ENCODE data around the genes FILIP1 and BCKDHB.

GRCh38 chr6:75075869-75076535 is 129.9 kb downstream of the COL12A1 start:
- PRO-cap, 6 experiments = no peak in any of the 6 experiments
- RAMPAGE, long total RNA, 2 experiments = no peak in any of the 2 experiments
- RRBS = no CpG with 5 or more reads among the region's 9 CpGs

GRCh38 chr6:75143209-75143599 is 62.6 kb downstream of the COL12A1 start:
- PRO-cap, 6 experiments = no peak in any of the 6 experiments
- RAMPAGE, long total RNA, 2 experiments = no peak in any of the 2 experiments
- RRBS = no CpG with 5 or more reads among the region's 3 CpGs

DNA sequence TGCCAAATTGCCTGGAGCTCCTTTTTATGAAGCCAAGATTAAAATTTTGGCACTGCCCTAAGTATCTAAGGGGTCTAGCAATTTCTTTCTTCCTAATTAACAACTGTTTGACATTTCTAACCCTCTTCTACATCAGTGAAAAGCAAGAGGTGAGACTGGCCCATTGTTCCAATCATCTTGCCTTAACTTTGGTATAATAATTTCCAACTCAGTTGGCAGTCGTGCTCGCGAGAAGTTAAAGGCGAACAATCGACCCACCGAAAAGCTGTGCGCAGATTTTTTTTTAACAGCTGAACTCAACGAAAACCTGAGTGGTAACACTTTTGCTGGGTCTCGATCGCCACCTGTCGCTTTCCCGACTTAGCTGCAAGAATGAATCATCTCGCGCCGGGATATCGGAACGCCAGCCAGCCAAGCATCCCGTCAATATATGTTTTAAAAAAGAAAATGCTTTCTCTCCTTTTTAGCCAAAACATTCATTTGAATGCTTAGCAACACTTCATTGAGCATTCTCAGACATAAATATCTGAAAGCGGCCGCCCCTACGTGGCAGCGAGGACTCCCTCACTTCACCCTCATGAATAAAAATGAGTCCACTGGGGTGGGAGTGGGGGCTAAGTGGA is 1.7 kb downstream of the COL12A1 start:
- PRO-cap, 6 experiments = peak in 1 of 6 experiments; most common plus-strand start position 380 of the sequence (in 1); most common minus-strand start position 298 of the sequence (in 1)
- RAMPAGE, long total RNA, 2 experiments = no peak in any of the 2 experiments
- RRBS = no CpG with 5 or more reads among the region's 22 CpGs

DNA sequence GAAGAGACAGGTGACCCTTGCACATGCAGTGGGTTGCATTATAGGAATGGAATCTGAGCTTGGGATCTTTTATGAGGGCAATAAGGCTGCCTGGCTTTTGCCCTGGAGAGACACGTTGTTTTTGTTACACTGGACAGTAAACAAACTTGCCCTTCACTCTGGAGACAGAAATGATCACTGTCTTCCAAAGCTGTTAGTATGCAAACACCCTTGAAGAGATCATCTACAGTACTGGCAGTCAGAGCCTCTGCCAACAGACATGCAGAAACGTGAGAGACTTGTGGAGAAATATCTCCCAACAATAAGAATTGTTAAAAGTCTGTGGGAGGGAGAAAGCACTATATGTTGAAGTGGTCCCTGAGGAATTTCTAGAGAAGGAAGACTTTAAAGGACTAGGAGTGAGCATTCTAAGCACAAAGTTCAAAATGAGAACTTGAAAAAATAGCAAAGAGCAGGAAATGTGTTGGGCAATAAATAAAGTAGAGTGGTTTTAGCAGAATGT is 6.2 kb upstream of the COL12A1 start:
- PRO-cap, 6 experiments = no peak in any of the 6 experiments
- RAMPAGE, long total RNA, 2 experiments = no peak in any of the 2 experiments
- RRBS = no CpG with 5 or more reads among the region's 2 CpGs

- PRO-cap, 6 experiments = no peak in any of the 6 experiments
- RAMPAGE, long total RNA, 2 experiments = no peak in any of the 2 experiments
- RRBS = no CpG with 5 or more reads among the region's 7 CpGs
Observed at GRCh38 chr6:75253562-75254634, 10.3 kb upstream of the COX7A2 start.

- PRO-cap, 6 experiments = no peak in any of the 6 experiments
- RAMPAGE, long total RNA, 2 experiments = no peak in any of the 2 experiments
- RRBS = 15% methylated on average over 3 of the region's 7 CpGs
Observed at GRCh38 chr6:75349049-75349573, 64.5 kb upstream of the TMEM30A start.

DNA sequence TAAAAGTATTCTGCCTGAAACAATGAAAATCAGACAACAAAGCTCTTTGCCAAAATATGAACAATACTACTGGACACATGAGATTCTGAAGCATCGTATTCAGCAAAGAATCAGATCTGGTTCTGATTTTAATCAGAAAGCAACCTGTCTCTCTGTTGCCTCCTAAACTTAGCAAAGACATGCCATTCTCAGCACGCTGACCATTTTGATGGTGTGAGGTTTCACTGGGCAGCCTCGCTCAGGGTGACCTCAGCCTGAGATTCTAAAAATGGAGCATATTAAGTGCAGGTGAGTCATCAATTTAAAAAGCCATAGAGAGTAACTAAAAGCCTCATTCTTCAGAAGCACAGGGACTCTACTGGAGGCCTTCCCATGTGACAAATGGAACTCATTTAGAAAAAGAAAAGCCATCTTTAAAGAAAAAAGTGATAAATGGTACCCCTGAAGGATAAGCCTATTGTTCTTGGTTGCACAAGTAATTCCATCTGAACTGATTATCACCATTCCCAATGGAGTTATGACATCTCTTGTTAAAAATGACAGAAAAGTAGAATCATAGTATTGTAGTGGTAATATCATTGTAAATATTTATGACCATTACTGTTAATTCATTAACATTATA is 91.3 kb downstream of the FILIP1 start:
- PRO-cap, 6 experiments = peak in 2 of 6 experiments; most common plus-strand start position 334 of the sequence (in 2); most common minus-strand start position 165 of the sequence (in 1)
- RAMPAGE, long total RNA, 2 experiments = no peak in any of the 2 experiments
- RRBS = no CpG with 5 or more reads among the region's 3 CpGs

- PRO-cap, 6 experiments = peak in 6 of 6 experiments; most common plus-strand start chr6:75493892 (in 3); most common minus-strand start chr6:75493780 (in 5)
- RAMPAGE, long total RNA, 2 experiments = start-site peak on the plus strand in 1 of 2 experiments, at chr6:75493888-75493918 at its widest, 39 reads per replicate; start-site peak on the minus strand in 2 of 2 experiments, at chr6:75493503-75493783 at its widest, 61 to 1,209 reads per replicate
- RRBS = 2% methylated on average over 4 of the region's 12 CpGs
Observed at GRCh38 chr6:75493200-75494281, at the start of gene FILIP1. FILIP1 (minus strand) TSS chr6:75493800.

DNA sequence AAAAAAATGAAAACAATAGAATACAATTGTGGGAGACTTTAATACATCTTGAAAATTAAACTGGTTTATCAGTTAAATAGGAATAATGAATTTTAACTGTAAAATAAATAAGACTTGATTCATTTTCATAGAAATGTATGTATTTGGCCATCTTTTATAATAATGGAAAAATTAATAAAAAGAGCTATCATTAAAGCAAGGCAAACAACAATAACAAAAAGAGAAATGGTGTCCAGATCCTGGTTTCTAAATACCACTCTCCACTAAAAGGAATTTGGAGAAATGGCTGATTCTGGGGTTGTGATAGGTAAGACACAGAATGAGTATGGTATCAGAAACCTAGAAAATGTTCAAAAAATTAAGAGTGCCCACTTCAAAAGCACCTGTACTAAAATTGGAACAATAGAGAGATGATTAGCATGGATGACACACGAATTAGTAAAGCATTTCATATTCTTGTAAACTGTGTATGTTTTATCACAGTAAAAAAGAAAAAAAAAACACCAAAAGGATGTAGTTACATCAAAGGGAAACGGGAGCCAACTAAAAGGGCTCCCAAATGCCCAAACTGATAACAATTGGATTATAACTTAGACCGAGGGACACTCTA is 42.1 kb downstream of the SENP6 start:
- PRO-cap, 6 experiments = no peak in any of the 6 experiments
- RAMPAGE, long total RNA, 2 experiments = no peak in any of the 2 experiments
- RRBS = no CpG with 5 or more reads among the region's 3 CpGs

GRCh38 chr6:76776955-76777532 is 686.2 kb downstream of the HTR1B start:
- PRO-cap, 6 experiments = no peak in any of the 6 experiments
- RAMPAGE, long total RNA, 2 experiments = no peak in any of the 2 experiments

DNA sequence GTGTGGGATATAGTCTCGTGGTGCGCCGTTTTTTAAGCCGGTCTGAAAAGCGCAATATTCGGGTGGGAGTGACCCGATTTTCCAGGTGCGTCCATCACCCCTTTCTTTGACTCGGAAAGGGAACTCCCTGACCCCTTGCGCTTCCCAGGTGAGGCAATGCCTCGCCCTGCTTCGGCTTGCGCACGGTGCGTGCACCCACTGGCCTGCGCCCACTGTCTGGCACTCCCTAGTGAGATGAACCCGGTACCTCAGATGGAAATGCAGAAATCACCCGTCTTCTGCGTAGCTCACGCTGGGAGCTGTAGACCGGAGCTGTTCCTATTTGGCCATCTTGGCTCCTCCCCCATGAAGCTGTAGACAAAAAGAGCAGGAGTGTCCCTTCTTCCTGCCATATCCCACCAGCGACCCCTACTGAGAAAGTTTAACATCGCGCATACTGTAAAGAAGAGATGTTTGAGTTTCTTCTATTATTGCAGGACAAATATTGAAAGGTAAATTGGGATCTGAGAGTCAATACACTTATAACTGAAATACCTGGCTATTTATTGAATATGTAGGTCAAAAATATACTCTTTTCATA is 586.5 kb downstream of the HTR1B start:
- PRO-cap, 6 experiments = no peak in any of the 6 experiments
- RAMPAGE, long total RNA, 2 experiments = no peak in any of the 2 experiments
- RRBS = no CpG with 5 or more reads among the region's 24 CpGs

DNA sequence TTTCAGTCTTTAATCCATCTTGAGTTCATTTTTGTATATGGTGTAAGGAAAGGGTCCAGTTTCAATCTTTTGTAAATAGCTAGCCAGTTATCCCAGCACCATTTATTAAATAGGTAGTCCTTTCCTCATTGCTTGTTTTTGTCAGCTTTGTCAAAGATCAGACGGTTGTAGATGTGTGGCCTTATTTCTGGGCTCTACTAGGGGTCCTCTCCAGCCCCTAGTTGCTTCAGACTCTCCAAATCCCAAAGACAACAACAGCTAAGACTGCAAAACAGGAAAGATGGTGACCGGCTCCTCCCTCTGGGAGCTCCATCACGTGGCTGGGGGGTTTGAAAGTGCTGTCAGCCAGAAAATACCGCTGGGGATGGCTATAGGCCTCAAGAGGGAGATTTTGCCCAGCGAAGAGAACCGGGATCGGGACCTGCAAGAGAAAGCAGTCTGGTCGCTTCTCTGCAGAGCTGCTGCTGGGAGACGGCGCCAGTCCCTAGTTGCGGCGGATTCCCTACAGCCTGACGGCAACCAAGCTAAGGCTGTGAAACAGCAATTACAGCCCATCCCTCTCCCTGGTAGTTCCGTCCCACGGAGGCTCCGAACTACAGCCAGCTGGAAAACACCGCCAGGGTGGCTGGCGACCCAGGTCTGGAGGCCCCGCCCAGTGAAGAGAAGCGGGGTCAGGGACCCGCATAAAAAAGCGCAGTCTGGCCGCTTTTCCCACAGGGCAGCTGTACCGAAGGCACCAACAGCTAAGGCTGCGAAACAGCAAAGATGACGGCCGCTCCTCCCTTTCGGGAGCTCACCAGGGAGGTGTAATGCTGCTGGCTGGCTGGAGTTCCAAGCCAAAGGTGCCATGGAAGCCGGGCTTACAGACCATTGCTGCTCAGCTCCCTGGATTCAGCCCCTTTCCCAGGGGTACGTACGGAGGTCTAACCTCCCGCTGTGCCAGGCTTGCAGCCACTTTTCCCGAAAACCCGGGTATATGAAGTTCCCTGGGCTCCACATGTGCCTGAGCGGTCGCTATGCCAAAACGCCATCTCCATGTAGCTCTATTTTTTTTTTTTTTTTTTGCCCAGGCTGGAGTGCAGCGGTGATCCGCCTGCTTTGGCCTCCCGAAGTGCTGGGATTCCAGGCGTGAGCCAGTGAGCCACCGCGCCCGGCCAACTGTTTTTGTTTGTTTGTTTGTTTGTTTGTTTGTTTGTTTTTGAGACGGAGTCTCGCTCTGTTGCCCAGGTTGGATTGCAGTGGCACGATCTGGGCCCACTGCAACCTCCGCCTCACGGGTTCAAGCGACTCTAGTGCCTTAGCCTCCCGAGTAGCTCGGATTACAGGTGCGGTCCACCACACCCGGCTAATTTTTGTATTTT is 238.0 kb upstream of the IRAK1BP1 start:
- PRO-cap, 6 experiments = no peak in any of the 6 experiments
- RAMPAGE, long total RNA, 2 experiments = no peak in any of the 2 experiments
- RRBS = 29% methylated on average over 5 of the region's 54 CpGs

DNA sequence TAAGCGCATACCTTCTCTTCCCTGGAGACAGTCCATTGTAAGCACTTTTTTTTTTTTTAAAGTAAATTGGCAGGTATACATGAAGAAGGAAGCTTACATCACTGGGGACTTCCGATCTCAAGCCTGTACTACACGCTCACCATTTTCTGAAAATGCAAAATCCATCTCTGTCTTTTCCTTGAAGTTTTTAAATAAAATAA is 92.9 kb upstream of the PHIP start:
- PRO-cap, 6 experiments = no peak in any of the 6 experiments
- RAMPAGE, long total RNA, 2 experiments = no peak in any of the 2 experiments
- RRBS = no CpG with 5 or more reads among the region's 3 CpGs

GRCh38 chr6:79538350-79539016 is 1.3 kb upstream of the LCA5 start:
- PRO-cap, 6 experiments = no peak in any of the 6 experiments
- RAMPAGE, long total RNA, 2 experiments = no peak in any of the 2 experiments
- RRBS = no CpG with 5 or more reads among the region's 11 CpGs

- PRO-cap, 6 experiments = peak in 6 of 6 experiments; most common plus-strand start chr6:80106671 (in 5); most common minus-strand start chr6:80106395 (in 2)
- RAMPAGE, long total RNA, 2 experiments = start-site peak on the plus strand in 2 of 2 experiments, at chr6:80106670-80106690 at its widest, 838 to 993 reads per replicate
- RRBS = 2% methylated on average over 16 of the region's 62 CpGs
Observed at GRCh38 chr6:80106230-80107505, at the start of gene BCKDHB. BCKDHB (plus strand) TSS chr6:80106671.

- PRO-cap, 6 experiments = peak in 1 of 6 experiments; most common plus-strand start chr6:81487729 (in 1)
- RAMPAGE, long total RNA, 2 experiments = no peak in any of the 2 experiments
- RRBS = no CpG with 5 or more reads among the region's 2 CpGs
Observed at GRCh38 chr6:81487317-81487862, 265.1 kb downstream of the TENT5A start.

- PRO-cap, 6 experiments = peak in 6 of 6 experiments; most common plus-strand start chr6:81749968 (in 3); most common minus-strand start chr6:81749682 (in 1)
- RAMPAGE, long total RNA, 2 experiments = no peak in any of the 2 experiments
- RRBS = no CpG with 5 or more reads among the region's 9 CpGs
Observed at GRCh38 chr6:81749600-81750283, 2.7 kb downstream of the TENT5A start.

DNA sequence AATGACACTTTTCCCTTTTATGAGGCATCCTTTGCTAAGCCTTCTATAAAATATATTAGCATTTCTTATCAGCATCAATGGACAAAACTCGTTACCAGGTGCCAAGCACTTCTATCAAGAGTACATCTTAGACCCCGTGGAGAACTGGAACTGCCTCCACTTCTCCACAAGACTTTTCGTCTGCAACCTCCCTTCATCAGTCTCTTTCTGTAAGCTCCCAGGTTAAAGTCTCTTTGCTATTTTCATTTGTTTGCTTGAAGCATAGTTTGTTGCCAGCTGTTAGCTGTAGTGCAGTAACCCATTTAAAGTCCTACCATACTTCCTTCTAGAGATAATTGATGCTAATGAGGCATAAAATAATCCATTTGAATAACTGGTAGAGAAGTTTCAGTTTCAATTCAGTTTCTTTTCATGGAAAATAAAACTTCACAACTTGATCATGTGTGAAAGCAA is 68.3 kb upstream of the TENT5A start:
- PRO-cap, 6 experiments = no peak in any of the 6 experiments
- RAMPAGE, long total RNA, 2 experiments = no peak in any of the 2 experiments
- RRBS = no CpG with 5 or more reads among the region's 3 CpGs

DNA sequence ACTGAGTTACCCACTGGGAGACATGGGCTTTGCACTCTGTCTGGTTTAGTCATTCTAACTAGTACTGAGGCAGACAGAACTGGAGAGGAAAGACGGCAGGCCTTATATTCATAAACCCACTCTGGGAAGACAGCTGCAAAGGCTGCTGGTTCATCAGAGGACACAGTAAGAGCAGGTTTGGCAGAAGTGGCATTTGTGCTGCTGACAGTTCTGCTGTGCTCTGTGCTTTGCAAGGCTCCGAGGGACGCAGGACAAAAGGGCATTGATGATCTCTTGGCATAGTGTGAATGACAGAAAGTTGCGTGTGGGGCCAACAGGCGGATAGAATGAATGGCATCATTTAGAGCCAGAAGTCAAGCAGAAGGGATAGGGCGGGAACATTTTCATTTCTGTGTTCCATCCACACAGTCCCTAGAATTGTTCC is 142.4 kb upstream of the TENT5A start:
- PRO-cap, 6 experiments = peak in 4 of 6 experiments; most common plus-strand start position 193 of the sequence (in 2); most common minus-strand start position 66 of the sequence (in 1)
- RAMPAGE, long total RNA, 2 experiments = no peak in any of the 2 experiments
- RRBS = no CpG with 5 or more reads among the region's 6 CpGs

DNA sequence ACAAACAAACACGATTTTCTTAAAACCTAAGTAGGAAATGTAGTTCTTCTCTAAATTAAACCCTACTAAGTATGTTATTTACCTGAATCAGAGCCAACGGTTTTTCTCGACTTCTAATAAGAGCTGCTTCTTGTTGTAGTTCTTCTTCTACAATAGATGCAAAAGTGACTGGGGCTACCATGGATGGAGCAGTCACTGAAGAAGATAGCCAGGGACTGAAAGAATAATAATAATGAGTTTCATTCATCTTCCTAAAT is 75.3 kb downstream of the IBTK start:
- PRO-cap, 6 experiments = no peak in any of the 6 experiments
- RAMPAGE, long total RNA, 2 experiments = no peak in any of the 2 experiments
- RRBS = no CpG with 5 or more reads among the region's 3 CpGs

Measured in heart left ventricle (tissue), 7 donors.